Foreskin fibroblast (primary cell): ENCODE data around the gene MANBA.

- RRBS = no CpG with 5 or more reads among the region's 1 CpG
Measured at GRCh38 chr4:99382743-99383361, 30.3 kb upstream of the ADH1C start.

- RRBS = no CpG with 5 or more reads among the region's 3 CpGs
Measured at GRCh38 chr4:99413018-99413250, 22.2 kb downstream of the ADH7 start.

DNA sequence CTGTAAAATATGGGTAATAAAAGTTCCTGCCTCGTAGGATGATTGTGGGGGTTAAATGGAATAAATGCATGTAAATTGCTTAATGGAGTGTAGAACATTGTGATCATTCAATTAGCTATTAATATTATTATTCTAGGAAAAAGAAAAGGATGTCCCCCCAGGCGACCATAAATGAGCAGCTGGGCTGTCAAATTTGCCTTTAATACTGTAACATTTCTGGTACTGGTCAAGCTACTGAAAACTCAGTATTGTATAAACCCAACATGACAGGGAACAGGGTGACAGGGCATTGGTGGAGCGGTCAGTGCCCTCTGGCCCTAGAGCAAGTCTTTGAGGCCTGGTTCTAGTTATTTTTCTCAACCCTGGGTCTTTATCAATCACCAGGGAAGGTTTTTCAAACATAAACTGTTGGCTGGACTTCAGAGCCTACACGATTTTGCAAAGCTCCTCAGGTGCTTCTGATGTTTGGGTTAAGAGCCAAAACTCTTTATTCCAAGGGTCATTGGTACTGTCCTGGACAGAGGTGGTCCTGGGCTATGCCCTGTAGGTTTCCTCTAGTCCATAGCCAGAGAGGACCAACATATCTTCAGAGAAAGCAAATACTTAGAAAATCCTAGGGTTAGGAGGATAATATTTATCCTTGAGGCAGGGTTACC lies 26.5 kb upstream of the ADH7 start:
- RRBS = no CpG with 5 or more reads among the region's 4 CpGs

DNA sequence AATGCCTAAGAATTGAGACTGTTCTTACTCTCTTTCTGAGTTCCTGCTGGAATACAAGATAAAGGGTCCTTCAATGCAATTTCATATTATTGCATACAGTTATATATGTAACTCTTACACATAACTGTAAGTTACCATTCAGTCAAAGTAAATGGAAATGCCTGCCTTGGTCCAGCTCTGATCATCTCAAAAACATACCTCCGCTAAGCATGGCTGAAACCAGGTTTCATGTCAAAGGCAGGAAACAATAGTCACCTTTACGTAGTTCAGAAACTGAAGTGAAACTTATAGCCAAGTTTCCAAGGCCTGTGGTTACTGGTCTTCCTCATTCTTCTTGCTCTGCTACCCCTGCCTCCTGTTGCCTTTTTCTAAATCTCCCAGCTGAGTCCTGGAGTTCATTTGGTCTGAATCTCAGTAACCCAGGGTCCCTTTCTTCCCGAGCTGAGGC lies 30.7 kb downstream of the DAPP1 start:
- RRBS = no CpG with 5 or more reads among the region's 3 CpGs

DNA sequence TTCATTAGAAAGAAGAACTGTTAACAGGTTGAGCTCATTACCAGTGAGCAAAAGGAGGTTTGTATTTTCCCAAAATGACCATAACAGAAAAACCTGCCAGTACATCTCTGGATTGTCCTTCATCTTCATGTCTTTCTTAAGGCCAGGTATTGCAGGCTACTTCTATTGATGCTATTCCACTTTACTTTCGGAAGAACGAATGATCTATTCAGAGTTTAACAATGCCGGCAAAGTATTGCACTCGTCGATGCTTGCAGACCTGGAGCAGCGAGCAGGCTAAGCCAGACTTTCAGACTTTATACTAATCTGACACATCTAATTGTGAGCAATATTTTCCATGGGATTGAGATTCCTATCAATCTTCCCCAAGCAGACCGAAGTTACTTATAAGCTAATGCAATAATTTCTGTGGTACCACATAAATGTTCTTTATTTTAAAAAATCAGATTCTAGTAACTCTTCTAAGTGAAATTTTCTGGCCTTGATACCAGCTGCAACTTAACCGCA lies 1.6 kb downstream of the EMCN start:
- RRBS = no CpG with 5 or more reads among the region's 8 CpGs

GRCh38 chr4:100895445-100896040 lies 377.7 kb upstream of the EMCN start:
- RRBS = no CpG with 5 or more reads among the region's 6 CpGs

GRCh38 chr4:101036856-101037362 lies 310.4 kb downstream of the PPP3CA start:
- RRBS = no CpG with 5 or more reads among the region's 2 CpGs

- RRBS = no CpG with 5 or more reads among the region's 1 CpG
Measured at GRCh38 chr4:101262668-101263250, 84.6 kb downstream of the PPP3CA start.

DNA sequence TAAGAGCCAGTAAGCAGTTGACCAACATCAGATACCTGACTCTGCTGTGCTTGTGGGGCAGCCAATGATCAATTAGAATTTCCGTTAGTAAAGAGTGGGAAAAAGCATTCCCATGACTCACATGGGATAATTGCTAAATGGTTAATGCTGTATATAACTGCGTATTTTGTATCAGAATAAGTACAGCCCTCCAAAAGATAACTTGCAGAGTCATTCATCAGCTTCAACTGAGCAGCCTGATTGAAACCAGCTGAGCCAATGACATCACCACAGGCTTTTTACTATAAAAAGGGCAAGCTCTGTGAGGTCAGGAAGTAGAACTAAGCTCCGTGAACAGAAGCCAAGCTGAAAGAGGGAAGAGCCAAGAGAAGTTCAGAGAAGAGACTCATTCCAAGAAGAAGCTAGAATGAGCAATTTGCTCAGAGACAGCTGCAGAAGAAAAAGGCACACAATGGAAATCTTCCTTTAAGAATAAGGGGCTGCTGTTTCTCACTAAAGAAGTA lies 67.9 kb downstream of the PPP3CA start:
- RRBS = no CpG with 5 or more reads among the region's 3 CpGs

DNA sequence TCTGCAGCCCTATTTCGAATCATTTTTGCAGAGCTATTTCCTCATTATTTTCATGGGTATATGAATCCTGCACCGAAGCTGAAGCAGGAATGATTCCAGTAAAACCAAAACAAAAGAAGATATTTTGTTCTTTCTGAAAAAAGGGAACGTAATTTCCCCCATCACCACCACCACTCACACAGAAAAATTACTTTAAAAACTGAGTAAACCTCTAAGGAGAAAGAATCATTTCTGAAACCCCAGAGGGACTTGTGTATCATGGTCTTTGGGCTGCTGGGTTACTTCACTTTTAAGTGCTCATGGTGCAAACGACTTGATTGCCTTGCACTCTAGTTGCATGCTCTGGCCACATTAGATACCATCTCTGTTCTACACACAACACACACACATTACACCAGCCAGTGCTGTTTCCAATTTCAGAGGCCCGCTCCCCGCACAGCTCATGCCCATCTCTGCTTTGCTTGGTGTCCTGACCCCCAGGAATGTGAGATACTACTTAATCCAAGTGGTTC lies 2.2 kb downstream of the PPP3CA start:
- RRBS = no CpG with 5 or more reads among the region's 6 CpGs

DNA sequence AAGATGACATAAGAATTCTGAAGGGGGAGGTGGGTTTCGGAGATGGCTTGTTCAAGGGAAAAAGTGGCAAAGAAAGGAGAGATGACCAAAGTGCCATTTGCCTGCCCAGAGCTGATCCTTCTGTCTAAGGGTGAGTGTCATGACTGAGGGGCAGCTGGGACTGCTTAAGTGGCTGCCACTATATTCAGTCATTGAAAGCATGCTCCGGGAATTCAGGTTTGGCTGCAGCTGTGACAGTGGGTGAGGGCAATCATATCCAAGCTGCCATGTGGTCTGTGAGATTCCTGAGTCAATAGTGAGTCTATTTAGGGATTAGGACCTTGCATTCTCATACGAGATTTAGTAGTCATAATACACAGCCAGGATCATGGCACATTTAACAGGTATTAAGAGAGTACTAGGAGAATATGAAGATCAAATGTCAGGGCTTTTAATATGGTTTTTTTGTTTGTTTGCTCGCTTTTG lies 138.7 kb upstream of the BANK1 start:
- RRBS = no CpG with 5 or more reads among the region's 4 CpGs

DNA sequence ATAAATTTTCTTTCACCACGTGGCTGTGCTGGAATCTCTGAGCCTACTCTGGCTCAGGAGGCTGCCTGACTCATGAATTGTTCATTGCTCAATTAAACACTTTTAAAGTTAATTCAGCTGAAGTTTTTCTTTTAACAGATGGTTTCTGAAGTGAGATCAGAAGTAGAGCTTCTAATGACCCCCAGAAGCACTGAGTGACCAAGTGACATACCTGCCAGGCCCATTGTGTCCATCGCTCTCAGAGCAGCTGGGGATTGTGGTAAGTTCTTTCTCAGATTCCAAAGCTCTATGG lies 121.3 kb upstream of the BANK1 start:
- RRBS = no CpG with 5 or more reads among the region's 2 CpGs

DNA sequence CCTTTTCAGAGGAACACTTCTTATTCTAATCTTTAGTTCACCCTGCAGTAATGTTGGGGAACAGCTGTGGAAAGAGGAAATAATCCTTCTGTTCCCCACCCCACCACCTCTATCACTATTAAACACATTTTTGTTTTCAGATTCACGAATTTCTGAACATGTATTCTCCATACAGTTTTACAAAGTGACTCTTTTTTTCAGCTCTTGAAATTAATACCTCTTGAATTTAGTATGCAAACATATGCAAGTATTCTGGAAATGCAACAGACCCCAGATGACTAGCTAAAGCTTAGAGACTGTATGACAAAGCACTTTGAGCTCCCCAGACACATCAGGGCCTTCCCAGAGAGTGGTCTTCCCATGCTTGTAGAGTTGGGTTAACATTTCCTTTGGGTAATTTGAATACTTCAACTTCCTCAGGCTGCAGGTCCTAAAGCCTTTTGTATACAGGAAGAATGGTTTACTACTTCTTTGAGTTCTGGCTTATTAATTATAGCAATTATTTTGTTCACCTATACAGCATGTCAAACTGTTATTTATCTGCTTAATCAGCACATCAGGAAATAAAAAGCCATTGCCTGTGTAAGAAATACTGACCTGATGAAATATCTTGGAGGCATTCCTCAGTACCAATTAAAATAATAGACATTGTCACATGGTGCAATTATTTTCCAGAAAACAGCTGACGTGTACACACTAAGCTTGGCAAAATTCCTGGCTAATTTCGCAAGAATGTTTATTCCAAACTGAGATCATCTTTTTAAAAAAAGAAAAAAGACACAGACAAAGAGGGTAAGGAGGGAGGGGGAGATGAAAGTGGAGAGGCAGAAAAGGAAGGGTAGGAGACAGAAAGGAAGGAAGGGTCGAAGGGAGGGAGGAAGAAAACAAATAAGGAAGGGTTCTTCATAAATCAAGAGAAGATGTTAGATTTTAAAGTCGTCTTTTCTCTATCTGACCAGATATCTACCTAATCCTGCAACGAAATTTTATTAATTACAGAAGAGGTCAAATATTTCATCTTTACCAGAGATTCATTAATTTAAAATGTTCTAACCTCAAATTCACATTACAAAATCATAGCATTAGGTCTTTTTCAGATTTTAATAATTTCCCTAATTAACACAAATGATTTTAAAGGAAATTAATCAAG lies 62.0 kb upstream of the NFKB1 start:
- RRBS = no CpG with 5 or more reads among the region's 6 CpGs

- RRBS = no CpG with 5 or more reads among the region's 6 CpGs
Measured at GRCh38 chr4:102496659-102497032, 4.5 kb upstream of the NFKB1 start.

- RRBS = no CpG with 5 or more reads among the region's 2 CpGs
Measured at GRCh38 chr4:102518539-102519229, 17.5 kb downstream of the NFKB1 start.

DNA sequence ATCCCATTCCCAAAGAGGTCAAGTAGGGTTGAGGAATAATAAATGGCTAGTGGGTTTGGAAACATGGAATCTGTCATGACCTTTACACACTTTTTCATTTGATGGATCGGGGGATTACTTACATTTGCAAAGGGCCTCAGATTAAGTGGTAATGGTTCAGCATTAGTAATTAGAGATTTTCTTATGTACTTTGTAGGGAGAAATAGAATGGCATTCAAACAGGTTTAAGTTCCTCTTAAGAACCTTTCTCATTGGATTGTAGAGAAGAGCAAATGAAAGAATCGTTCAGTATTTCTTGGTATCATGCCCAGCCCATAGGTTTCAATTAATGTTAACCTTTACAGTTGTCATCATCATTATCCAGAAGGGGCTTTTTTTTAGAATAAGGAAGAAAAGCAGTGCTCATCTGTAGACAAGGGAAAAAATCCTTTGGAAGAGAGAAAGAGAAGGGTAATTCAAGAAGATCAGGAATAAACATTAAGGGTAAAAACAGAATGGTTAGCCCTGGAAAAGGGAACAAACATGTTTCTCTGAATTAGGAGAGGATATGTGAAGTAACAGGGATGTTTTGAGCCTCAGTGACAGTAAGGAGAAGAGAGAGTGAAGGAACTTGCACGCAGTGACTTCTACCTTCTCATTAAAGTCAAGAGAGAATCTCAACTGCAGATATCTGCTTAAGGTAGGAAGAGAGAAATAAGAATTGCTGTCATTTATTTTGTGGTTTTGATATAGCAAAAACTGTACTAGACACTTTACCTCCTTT lies 55.5 kb downstream of the NFKB1 start:
- RRBS = no CpG with 5 or more reads among the region's 3 CpGs

DNA sequence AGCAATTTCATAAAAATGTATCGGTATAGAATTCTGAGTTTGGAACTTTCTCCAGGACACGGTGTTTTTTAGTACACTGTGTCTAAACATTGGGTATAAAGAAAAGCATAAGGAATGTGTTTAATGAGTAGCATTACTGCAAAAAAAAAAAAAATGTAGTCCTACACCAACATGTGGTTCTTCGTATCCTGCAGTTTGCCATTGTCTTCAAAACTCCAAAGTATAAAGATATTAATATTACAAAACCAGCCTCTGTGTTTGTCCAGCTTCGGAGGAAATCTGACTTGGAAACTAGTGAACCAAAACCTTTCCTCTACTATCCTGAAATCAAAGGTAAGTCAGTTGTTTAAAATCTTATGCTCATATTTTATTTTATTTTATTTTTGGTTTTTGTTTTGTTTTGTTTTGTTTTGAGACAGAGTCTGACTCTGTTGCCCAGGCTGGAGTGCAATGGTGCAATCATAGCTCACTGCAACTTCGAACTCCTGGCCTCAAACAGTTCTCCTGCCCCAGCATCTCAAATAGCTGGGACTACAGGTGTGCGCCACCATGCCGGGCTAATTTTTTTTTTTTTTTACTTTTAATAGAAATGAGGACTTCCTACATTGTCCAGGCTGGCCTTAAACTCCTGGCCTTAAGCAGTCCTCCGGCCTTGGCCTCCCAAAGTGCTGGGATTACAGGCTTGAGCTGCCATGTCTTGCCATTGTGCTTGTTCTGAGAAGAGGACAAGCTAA lies 83.5 kb downstream of the NFKB1 start:
- RRBS = no CpG with 5 or more reads among the region's 8 CpGs

GRCh38 chr4:102614702-102615585 lies 113.8 kb downstream of the NFKB1 start:
- RRBS = no CpG with 5 or more reads among the region's 18 CpGs

DNA sequence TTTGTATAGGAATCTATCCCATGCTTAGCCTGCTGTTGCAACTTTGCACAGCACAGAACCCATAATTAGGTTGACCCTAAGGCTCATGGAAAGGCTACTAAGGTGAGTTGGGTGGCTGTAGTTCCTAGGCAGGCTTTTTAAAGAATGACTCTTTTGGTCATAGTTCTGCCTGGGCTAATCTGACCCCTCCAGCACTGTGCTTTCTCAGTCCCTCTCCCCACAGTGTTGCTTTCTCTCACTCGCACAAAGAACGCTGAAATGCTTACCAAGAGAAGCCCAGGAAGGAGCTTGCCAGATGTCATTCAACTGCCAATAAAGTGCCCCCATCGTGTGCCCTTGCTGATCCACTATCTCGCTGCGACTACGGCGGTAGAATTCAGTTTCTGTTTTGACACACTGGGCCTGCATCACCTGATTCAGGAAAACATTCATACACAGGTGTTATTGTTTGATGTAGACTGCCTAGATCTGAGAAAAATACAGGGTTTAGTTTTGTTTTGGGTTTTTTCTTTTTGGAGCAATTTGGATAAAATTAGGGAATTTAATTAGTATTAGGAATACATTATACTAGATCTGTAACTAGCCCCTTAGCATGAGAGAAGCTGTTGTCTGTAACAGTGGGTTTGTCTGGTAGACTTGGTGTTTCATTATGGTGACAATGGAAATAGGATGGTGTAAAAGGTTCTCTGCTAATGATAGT lies 121.2 kb downstream of the MANBA start:
- RRBS = no CpG with 5 or more reads among the region's 7 CpGs

DNA sequence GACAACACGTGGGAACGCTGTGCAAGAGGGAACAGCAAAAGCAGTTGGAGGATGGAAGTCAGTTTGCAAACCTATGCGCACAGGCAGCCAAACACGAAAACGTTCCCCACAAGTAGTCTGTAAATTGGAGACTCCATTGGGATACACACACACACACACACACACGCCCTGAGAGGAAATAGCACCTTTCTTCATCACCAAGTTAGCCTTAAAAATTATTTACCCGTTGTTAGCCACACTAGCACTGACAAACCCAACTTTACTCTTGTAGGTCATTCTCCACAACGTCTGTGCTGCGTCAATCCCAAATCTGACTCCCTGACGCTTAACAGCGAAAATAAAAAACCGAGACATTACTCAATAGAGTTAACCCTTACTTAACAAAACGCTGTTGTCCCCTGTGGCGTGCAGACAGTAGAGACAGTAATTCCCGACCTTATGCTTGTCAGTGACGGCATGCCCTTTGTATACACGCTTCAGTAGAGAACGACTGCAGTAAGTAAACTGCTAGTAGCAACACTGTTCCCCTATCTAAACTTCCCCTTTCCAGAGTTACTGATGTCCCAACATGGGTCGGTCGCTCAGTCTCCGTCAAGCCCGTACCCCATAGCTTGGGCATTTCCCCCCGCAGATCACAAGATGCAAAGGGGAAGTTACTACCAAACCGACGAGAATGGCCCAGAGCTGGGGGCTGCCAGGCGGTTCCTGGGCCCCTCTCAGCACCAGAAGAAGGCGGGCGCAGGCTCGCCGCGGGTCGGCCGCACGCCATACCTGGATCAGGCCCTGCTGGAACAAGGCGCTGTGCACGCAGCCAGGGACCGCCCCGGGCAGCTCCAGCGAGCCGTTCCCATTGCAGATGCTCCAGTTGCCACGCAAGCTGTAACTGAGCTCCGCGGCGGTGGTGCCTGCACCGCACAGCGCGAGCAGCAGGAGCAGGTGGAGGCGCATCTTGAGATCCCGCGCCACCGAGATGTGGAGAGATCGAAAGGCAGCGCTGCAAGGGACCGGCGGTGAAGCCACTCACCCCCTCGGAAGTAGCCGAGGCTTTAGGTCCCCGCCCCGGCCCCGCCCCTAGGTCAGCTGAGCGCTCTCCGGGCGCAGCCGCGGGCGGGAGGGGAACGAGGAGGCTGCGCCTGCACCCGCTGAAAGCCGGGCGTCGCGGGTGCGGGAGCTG lies at the start of gene MANBA:
MANBA (minus strand) TSS at position 1,022 of the 1,174 bp plus-strand sequence.
- RRBS = 2% methylated on average over 15 of the region's 74 CpGs